Hematopoietic multipotent progenitor cell (in vitro differentiated cells): Measurements from ENCODE around the genes LRP11 and RAET1L.

- CAGE, long polyA plus RNA = no peak
These were observed at the start of gene LRP11 for GRCh38 chr6:149863587-149864562. Gene LRP11, minus strand, starts transcription at chr6:149864359.

GRCh38 chr6:149938435-149939175 lies 3.2 kb upstream of the ULBP2 start:
- CAGE, long polyA plus RNA = no peak

DNA sequence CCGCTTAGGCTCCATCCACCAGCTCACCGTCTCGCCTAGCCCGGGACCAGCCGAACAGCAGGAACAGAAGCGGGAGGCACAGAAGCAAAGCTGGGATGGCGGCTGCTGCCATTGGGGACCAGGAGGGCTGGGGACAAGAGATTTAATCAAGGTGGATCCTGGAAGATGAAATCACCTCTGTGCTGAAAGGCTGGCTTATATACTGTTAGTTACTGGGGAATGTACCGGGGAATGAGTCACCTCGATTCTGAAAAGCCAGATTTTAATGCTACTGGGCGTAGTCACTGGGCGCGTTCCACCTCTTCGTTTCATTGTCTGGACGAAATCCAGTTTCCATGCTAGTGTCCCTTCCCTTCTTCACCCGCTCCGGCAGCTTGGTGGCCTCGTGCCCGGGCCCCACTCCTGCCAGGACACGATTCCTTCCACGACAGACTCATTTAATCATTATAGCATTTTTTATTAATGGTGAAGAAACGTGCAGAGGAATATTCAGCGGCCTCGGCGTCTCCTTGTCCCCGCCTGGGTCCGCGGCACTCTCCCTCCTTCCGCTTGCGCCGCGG lies at the start of gene RAET1L:
RAET1L (minus strand) TSS at position 173 of the 560 bp plus-strand sequence.
- CAGE, long polyA plus RNA = no peak

DNA sequence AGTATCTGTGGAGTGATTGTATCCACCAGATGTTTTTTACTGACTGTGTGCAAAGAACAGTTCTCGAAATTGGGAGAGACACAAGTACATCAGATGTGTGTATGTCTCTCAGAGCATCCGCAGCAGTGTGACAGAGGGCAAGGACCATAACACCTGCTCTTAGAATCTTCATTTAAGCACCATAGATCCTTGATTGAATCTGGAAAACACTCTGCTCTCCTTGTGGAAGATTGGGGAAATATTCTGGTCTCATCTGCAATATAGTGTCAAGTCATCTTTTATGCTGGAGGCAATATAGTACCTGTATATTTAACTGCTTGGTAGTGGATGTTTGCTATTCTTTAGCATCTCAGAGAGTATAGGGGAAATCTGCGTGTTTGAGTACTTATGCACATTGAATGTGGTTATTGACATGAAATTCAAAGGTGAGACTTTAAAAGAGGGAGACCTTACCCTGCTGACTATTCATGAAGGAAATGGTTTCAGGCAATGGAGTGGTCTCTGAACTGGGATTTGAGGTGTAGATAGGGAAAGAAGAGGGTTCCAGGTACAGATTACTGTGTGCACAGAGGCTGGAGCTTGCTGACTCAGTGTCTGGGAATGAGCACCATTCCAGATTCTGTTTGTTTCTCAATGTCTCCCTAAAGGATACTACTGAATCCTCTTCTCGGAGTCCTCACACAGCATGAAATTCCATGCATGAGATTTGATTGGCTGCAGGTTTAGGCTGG lies 48.7 kb downstream of the PPP1R14C start:
- CAGE, long polyA plus RNA = no peak

DNA sequence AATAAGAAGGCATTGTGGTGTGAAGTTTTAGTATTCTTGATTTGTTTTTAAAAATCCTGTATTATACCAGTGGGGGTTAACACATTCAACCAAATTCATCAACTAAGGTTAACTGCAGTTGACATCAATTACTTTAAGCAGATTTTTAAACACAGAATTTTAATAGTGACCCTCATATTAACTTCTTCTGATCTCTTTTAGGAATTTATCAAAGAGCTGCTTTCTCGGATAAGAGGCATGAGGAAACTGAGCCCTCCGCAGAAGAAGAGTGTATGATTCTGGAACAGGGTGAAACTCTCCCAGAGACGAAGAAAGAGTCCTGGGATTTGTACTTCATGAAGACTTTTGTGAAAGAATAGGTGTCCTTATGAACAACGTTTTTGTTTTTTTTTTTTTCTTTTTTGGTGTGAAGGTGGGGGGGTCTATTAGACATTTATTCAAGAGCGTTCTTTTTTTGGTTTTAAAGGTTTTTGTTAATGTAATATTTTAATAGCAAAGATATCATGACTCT lies 105.8 kb downstream of the PPP1R14C start:
- CAGE, long polyA plus RNA = no peak

DNA sequence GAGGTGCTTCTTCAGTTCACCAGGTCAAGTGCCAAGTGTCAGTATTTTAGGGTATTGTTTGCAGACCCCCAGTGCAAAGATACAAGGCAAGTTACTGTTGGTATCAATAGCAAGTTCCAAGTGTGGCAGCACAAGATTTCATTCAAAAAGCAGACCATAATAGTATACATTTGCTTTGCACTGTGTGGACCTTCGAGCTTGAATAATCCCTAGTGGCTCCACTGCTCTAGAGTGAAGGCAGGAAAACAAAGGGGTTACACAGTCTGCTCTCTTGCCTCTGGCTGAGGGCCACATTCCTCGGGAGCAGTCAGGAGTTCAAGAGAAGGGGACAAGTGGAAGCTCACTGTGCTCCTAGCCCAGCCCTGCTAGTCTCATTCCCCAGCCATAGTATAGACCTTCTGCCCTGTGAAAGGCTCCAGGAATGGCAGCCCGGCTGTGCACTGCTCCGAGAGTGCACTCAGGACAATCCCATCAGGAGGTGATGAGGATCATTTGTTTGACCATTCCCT lies 8.3 kb downstream of the IYD start:
- CAGE, long polyA plus RNA = no peak

GRCh38 chr6:150492709-150493315 lies 106.9 kb upstream of the PLEKHG1 start:
- CAGE, long polyA plus RNA = no peak

DNA sequence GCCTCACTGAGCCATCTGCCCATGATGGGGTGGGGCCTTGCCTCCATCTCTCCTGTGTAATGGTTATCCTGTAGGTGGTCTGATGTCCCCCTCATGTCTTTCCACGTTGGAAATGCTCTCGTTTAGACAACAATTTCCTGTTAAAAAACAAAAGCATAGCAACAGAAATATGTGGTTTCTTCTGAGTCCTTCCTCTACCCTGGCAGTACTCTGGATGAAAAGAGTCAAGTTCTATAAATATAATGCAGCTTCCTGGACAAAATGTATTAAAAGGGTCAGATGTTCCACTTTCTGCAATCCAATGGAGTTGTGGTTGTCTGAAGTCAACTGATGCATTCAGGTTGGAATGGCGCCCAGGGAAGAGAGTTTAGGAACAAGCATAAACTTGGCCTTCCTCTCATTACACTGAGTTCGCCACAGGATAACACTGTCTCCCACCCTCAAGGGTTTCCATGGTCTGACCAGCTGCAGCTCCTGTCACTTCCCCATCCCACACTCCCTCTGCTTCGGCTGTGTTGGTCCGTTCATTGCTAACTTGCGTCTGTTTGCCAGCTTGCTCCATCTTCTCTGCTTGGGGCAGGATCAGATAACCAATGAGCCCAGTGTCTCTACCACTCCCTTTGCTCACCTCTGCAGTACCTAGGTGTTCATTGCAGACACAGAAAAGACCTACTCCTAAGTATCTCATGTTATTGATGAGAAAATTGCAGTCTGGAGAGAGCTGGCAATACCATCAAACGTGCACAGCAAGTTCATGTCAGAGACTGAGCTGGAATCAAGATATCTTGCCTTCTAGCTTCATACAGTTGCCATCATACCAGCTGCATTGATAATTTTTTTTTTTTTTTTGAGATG lies 66.5 kb downstream of the PLEKHG1 start:
- CAGE, long polyA plus RNA = no peak

DNA sequence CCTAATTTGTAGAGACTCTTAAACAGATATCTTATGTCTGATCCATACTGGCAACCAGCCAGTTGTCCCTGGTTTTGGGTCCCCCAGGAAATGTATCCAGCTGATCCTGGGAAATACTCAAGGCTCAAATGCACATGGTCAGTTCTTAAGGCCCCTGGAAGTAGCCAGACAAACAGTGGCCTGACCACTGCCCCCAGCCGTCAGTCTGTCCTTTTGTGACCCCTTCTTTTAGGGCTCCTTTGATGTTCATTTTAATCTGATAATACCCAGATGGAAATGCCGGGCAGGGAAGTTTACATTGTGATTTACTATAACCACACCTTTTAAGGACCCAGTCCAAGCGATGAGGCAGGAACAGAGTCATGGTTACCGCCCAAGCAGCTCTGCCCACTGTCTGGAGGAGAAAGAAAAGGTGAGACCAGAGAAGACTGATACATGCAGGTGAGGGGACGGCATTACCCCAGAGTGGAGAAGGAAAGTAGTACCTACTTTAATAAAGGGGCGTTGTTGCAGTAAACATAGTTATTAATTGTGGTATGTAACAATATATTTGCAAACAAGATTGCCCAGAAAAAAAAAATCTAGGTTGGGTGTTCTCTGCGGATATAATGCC lies 110.5 kb downstream of the PLEKHG1 start:
- CAGE, long polyA plus RNA = no peak

- CAGE, long polyA plus RNA = no peak
These were observed 33.6 kb upstream of the MTHFD1L start for GRCh38 chr6:150831961-150832275.

- CAGE, long polyA plus RNA = no peak
These were observed 29.4 kb downstream of the MTHFD1L start for GRCh38 chr6:150894634-150895596.

DNA sequence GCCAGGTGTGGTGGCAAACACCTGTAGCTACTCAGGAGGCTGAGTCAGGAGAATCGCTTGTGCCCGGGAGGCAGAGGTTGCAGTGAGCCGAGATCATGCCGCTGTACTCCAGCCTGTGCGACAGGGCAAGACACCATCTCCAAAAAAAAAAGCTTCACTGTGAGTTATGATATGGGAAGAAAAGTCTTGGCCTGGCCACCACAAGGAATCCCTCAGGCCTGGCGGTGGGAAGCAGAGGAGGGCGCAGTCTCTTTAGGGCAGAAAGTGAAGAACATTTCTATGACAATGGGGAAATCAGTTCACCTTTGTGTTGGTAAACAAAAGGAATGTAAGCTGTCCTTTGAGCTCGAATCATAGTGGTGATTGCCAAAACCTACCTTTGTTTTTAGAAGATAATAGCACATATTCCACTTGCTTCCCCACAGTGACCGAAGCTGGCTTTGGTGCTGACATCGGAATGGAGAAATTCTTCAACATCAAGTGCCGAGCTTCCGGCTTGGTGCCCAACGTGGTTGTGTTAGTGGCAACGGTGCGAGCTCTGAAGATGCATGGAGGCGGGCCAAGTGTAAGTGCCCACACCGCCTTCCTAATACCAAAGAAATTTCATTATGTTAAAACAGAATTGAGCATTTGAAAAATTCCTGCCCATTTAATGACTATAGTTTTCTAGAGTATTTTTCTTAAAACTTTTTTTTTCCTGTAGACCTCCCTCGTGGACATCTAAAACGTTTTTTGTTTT lies 144.1 kb downstream of the MTHFD1L start:
- CAGE, long polyA plus RNA = no peak

DNA sequence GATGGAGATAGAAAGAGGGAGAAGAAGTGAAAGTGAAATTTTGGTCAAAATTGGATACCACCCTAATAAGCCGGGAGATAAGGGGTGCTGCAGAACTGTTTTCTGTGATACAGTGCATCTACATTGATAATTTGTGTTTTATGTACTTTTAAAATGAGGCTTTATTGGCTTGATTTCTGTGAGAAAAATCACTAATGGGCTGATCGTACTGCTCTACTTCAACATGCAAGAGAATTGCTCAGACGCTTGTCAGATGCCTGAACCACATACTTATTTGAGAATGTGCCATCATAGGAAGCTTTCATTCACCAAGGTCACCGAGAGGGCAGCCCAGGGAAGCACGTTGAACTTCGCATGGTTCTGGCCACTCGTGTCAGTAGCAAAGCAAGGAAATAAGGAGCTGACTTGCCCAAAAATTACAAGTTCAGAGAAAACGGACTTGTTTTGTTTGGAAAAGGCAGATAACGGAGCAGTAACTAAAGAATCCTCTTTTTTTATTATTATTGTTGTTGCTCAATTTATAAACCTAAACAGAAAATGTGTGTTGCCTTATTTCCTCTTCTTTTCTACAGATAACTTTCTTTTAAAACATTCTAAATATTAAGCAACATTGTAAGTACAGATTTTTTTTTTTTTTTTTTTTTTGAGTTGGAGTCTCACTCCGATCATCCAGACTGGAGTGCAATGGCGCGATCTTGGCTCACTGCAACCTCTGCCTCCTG lies 168.4 kb upstream of the AKAP12 start:
- CAGE, long polyA plus RNA = no peak

GRCh38 chr6:151119916-151120457 lies 119.8 kb upstream of the AKAP12 start:
- CAGE, long polyA plus RNA = no peak

DNA sequence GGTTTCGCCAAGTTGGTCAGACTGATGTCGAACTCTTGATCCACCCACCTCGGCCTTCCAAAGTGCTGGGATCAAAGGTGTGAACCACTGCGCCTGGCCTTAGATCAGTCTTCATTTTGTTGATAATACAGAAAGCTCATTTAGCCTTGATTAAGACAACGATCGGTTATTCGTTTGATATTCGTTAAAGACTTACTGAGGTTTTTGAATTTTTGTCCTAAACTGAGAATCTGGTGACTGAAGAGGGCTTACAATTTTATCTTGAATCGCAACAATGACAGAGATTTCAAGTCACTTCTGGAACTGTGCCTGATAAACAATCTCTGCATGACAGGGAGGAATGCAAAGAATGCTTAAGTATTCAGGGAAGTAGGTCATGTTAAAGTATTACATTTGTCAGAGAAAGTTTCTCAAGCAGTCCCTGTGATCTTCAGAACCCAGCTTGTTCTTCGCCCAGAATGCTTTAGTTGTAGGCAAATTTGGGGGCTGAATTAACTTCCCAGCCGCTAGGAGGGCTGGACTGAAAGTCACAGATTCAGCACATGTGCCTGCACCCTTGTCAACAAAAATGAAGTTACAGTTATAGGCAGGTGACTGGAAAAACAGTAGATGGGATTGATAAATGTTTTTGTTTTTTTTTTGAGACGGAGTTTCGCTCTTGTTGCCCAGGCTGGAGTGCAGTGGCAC lies 14.9 kb downstream of the AKAP12 start:
- CAGE, long polyA plus RNA = no peak

DNA sequence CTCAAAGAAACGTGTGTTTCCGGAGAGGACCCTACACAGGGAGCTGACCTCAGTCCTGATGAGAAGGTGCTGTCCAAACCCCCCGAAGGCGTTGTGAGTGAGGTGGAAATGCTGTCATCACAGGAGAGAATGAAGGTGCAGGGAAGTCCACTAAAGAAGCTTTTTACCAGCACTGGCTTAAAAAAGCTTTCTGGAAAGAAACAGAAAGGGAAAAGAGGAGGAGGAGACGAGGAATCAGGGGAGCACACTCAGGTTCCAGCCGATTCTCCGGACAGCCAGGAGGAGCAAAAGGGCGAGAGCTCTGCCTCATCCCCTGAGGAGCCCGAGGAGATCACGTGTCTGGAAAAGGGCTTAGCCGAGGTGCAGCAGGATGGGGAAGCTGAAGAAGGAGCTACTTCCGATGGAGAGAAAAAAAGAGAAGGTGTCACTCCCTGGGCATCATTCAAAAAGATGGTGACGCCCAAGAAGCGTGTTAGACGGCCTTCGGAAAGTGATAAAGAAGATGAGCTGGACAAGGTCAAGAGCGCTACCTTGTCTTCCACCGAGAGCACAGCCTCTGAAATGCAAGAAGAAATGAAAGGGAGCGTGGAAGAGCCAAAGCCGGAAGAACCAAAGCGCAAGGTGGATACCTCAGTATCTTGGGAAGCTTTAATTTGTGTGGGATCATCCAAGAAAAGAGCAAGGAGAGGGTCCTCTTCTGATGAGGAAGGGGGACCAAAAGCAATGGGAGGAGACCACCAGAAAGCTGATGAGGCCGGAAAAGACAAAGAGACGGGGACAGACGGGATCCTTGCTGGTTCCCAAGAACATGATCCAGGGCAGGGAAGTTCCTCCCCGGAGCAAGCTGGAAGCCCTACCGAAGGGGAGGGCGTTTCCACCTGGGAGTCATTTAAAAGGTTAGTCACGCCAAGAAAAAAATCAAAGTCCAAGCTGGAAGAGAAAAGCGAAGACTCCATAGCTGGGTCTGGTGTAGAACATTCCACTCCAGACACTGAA lies 41.3 kb downstream of the ZBTB2 start:
- CAGE, long polyA plus RNA = no peak

GRCh38 chr6:151391179-151391398 lies 270 bp downstream of the ZBTB2 start:
- CAGE, long polyA plus RNA = no peak

GRCh38 chr6:151392268-151392618 lies 884 bp upstream of the ZBTB2 start:
- CAGE, long polyA plus RNA = no peak

DNA sequence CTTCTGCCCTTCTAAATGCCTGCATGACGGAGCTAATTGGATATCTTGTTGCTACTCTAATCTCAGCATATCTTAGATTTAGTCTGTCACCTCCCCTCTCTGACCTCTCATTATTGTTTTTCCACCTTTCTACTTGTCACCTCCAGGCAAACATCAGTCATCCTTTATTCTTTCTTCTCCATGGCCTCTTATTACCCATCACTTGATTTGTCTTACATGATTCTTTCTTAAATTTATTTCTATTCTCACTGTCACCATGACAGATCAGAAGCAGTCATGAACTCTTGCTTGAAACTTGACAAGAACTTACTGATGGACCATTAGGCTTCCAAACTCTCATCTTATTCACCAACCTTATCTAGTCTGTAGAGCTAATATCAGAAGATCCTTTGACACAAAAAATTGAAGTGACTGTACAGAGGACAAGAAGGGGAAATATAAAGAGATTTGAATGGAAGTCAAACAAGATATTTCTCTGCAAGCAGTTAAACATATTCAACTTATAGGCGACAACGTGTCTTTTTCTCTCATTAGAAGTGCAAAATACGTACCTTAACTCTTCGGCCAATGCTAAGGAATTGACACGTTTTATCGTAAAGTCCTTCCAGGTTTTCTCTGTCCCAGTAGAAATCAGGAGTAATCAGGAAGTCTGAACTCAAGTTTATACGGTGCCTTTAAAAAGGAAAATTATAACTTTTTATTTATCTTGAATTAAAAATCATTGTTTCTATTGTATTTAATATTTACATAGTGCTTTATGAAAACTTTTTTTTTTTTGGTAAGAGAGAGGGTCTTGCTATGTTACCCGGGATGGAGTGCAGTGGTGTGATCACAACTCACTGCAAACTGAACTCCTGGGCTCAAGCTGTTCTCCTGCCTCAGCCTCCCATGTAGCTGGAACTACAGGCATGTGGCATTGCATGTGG lies 25.6 kb upstream of the ZBTB2 start:
- CAGE, long polyA plus RNA = no peak

DNA sequence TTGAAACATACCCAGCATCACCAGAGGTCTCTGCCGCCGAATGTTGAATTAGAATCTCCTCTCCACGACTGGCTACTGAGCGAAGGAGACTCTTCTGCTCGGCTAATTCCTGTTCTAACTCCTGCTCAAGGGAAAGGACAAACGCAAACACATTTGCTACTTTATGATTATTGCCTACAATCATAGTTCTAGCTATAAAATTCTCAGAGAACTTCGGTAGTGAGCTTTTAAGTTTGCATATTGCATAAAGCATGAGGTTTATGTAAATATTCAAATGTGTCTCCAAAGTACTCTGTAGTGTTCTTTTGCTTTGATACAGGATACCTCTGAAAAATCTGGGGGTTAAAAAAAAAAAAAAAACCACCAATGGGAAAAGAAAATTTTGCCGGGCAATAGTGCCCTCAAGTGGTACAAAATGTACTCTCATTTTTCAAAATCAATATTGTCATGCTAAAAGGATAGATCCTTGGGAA lies 369.1 kb downstream of the SYNE1 start:
- CAGE, long polyA plus RNA = no peak